Type B pancreatic cell (in vitro differentiated cells): ENCODE measurements around a stretch of chr12.

DNA sequence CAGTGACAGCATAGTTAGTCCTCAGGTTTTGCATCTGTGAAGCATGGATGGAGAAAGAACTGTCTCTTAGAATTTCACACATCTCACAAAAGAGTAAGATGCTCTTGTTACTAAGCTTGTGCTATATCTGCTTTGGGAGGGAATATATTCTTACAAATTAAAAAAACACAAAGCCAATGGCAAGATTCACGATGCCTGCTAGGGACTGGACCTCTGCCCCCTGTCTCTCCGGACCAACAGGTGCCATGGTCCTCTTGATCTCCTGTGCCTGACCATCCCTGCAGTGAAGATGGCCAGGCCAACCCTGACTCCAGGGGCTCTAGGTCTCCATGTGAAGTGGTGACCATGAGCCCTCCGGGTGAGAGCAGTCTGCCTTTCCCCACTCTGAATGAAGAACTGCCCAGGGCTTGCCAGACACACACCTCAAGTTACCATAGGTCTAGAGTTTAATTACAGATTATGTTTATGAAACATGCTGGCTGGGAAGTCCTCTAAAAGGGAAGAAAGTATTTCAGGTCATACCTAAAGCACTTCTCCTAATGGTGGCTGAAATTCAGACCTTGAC lies 1.5 kb downstream of the ARHGDIB start:
- PRO-cap = no peak

GRCh38 chr12:14980956-14981481 lies 8.2 kb downstream of the PDE6H start:
- PRO-cap = no peak

DNA sequence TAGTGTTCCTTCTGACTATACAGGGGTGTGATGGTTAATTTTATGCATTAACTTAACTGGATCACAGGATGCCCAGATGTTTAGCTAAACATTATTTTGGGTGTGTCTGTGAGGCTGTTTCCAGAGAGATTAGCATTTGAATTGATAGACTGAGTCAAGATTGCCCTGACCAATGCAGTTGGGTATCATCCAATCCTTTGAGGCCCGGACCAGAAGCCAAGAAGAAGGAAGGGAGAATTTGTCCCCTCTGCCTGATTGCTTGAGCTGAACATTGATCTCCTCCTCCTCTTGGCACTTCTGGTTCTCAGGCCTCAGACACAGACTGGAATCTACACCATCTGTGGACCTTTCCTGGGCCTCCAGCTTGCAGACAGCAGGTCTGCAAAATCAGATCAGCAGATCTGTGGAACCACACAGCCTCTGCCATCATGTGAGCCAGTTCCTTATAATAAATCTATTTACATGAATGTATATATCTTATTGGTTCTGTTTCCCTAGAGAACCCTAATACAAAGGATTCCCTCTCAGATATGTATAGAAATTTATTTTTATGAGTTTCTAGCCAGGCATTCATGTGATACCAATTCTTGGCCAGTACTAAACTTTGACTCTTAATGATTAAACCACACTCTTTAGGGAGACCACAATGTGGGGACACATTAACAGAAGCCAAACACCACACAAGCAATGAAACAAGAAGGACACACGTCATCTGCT lies 51.9 kb downstream of the RERG start:
- PRO-cap = no peak

DNA sequence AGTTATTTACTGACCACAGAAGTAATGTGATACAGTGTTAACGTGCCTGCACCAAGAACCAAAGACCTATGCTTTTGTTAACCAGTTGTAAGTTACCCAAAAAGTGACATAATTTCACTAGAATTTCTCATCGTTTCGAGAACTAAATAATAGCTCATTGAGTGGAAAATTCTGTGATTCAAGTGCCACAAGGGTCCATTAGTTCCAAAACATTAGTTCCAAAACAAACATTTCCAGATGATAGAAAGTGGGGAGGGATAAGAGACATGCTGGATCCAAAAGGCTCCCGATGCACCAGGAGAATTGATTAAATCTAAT lies 14.2 kb downstream of the RERG start:
- PRO-cap = no peak

- PRO-cap = no peak
These were observed 47.7 kb upstream of the RERG start for GRCh38 chr12:15268985-15269198.

DNA sequence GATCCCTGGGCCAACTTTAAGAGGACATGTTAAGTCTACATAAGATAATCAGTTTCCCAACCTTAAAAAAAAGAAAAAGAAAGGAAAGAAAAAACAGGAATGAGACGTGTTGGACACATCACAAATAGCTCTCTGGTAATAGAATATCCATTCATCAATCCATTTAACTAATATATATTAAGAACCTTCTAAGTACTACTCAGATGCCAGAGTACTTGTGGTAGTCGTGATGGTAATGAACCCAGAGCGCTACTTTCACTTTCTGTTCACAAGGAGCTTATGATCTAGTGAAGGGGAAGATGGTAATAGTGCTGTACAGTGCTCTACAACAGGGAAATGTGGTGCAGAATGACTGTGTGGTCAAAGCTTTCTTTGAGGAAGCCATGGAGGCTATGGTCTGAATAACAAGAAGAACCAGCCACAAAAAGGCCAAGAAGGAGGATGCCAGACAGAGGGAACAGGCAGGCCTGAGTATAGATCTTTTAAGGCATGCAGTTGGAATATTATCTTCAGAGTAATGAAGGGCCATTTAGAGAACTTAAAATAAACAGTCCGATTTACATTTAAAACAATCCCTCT lies 212.0 kb downstream of the PTPRO start:
- PRO-cap = no peak

DNA sequence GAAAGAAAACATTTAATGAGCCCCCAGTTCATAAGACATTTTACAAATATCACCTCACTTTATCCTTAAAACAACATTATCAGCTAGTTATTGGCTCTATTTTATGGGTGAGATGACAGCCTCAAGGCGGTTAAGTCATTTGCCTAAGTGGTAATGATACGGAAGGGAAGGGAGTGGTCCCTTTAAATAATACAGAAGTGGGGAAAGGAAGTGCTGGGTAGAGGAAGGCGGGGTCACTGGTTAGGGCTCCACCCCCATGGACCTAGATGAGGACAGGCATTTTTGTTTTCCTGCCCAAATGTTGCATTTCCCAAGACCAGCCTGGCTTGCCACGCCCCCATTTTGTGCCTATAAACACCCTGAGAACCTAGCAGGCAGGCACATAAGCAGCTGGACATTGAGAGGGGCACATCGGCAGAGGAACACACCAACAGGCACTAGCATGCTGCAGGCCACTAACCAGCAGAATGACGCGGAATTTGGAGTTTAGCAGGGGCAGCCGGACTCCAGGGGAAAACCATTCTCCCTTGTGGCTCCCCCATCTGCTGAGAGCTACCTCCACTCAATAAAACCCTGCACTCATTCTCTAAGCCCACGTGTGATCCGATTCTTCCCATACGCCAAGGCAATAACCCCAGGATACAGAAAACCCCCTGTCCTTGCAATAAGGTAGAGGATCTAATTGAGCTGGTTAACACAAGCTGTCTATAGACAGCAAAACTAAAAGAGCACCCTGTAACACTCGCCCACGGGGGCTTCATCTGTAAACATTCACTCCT lies 100.8 kb downstream of the EPS8 start:
- PRO-cap = no peak

DNA sequence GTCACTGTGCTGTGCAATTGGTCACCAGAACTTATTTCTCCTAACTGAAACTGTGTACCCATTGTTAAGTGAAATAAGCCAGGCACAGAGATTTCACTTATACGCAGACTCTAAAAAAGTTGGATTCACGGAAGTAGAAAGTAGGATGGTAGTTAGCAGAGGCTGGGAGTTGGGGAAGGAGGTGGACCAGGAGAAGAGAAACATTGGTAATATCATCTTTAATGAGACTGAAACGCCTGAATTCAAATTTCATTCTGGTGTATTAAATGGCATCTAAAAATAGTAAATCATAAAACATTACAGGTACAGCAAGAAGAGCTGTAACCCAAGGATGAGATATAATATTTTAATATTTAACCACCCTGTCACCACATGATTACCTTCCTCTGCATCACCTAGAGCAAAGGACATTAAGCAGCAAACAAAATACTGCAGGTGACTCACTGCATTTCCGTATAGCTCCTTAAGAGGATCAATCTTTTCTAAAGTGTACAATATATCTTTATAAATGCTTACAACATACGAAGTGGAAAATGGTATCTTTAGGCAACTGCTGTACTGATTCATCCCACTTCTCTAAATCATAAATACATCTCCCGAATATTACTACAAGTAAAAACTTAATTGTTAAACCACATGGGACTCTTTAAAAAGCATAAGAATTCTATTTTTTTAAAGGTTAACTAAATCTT lies 99.3 kb downstream of the EPS8 start:
- PRO-cap = no peak

DNA sequence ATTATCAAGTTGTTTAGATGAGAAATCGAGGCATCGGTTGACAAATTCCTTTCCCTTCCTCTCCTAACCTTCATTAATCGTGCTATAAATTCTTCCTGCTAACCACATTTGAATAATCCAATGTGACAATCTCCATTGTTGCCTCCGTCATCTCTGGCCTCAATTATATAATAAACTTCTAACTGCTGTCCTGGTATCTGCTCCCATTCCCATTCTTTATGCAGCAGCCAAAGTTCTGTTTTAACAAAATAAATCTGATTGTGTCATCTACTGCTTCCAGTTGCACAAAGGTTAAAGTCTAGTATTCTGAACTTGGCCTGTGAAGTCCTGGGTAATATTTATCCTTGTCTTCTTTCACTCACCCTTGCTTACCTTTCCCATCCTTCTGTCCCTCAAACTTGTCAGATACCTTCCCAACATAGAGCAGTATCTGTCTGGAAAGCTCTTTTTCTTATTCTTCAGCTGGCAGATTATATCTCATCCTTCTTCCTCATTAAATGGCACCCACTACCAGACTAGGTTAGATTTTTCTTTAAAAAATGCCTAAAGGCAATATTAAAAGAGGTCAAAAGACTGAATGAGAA lies 19.4 kb upstream of the STRAP start:
- PRO-cap = no peak

- PRO-cap = no peak
These were observed 3.2 kb downstream of the MGST1 start for GRCh38 chr12:16350468-16351235.

GRCh38 chr12:16359653-16360149 lies 12.3 kb downstream of the MGST1 start:
- PRO-cap = no peak

DNA sequence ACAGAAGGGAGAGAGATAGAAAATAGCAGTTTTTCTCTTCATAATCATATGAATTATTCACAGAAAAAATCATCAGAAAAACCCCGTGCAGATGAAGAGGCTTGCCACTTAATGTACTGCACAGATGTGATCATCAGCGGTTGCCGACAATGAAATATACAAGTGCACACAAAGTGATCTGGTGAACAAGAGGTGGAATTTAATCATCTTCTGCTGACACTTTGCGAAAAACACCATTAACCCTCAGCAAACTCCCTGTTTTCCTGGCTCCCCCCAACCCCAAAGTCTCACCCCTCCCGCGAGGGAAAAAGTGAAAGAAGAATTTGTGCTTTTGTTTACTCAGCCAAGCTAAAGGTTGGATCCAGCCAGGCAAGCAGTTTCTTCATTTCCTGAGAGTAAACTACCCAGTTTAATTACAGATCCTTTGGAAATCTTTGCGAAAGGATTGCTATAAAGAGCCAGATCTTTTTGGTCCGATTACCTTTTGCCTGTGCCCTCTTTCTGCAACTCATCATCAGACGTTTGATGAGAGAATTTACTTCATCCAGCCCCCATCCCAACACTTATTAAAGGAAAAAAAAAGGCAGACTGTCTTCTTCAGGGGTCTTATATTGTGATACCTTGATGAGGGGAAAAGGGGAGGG lies 3.2 kb upstream of the LMO3 start:
- PRO-cap = no peak

- PRO-cap = no peak
These were observed 59.0 kb upstream of the RERGL start for GRCh38 chr12:18148867-18149455.

- PRO-cap = no peak
These were observed 169.8 kb downstream of the CAPZA3 start for GRCh38 chr12:18907724-18908165.

DNA sequence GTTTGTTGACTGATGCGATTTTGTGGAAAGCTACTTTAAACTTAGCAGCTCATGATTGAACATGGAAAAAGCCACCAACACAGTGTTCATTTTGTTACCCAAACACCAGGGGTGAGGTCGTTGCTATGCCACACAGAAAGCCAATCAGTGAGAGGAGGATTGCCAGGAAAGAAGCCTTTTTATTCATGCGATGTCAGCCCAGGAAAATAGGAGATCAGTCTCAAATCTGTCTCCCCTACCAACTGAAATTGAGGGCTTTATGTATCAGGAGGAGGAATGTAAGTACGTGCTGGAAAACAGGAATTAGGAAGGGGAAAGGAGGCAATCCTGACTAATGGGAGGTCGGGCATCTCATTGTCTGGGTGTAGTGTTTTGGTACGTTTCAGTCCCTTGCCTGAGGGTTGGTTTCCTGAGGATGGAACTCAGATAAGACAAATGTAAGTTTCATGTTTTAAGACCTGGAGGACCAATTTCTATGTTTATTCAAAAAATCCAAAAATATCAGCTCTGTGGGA lies 92.7 kb upstream of the PLEKHA5 start:
- PRO-cap = no peak

GRCh38 chr12:19130311-19130441 lies 643 bp downstream of the PLEKHA5 start:
- PRO-cap = no peak

GRCh38 chr12:19411828-19412285 lies 27.4 kb upstream of the AEBP2 start:
- PRO-cap = no peak

DNA sequence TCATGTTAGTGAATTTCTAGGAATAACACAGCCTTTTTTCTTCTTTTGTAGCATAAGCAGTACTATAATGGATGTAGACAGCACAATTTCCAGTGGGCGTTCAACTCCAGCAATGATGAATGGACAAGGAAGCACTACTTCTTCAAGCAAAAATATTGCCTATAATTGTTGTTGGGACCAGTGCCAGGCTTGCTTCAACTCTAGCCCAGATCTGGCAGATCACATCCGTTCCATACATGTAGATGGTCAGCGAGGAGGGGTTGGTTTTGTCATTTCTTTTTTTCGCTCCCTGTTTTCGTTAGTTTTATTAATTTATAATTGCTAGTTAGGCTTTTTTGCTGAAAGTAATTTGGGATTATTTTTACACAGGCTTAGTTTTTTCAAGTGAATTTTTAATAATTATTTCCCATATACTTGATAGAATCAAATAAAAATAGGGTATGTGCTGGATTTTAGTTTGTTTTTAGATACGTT lies 23.2 kb downstream of the AEBP2 start:
- PRO-cap = no peak

DNA sequence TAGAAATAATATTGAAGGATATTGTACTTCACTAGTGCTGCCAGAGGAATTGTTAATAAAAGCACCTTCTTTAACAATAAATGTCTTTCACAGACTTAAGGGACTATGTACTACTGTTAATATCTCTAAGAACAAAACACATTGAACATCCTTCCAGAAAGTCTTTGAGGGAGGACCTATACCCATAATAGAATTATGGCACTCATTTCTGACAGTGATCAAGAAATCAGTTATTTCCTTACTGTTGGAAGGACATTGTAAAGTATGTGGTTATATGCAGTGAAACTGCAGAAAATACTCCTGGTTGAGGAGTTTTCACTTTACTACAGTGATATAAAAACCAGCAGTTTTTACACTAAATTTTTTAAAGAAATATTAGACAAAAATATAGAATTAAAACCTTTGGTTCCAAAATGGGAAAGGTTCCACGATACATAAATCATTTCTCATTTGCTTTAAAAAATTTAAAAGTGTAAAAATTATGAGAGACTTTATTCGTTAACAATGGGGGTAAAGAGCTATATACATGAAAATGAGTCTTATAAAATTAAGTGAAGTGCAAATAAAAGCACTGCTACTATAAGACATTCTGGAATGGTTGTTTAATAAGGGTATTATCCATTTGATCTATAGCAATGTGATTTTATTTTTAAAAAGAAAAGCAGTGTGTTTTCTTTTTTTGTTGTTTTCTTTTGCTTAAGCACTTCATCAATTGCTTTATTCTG lies 80.2 kb downstream of the AEBP2 start:
- PRO-cap = no peak

DNA sequence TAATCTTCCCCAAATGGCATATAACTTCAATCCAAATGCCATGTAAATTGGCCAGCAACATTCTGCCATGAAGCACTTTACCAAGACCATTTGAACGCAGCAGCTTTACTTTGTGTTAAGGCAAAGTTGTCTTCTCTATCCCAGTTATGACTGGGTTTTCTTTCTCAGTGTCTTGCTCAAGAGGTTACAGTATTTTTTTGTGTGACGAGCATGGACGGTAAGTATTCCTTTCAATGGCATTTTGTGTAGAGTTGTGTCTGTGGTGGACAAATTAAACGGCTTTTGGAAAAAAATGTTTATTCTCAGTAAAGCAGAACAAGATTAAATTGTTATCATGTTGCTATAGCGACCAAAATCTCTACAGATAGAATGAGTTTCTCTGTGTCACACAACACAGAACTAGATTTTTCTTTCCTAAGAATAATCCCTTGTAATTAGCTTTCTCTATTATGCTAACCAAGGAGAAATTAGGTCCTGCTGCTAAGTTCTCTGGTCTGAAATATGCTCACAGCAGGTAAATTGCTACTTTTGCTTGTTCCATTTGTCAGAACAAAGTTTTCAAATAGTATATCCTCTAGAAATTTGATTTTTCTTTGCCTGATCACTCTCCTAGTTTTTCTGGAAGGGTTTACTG lies 417.1 kb downstream of the AEBP2 start:
- PRO-cap = no peak